ENCODE data around the gene ZNF532.

DNA sequence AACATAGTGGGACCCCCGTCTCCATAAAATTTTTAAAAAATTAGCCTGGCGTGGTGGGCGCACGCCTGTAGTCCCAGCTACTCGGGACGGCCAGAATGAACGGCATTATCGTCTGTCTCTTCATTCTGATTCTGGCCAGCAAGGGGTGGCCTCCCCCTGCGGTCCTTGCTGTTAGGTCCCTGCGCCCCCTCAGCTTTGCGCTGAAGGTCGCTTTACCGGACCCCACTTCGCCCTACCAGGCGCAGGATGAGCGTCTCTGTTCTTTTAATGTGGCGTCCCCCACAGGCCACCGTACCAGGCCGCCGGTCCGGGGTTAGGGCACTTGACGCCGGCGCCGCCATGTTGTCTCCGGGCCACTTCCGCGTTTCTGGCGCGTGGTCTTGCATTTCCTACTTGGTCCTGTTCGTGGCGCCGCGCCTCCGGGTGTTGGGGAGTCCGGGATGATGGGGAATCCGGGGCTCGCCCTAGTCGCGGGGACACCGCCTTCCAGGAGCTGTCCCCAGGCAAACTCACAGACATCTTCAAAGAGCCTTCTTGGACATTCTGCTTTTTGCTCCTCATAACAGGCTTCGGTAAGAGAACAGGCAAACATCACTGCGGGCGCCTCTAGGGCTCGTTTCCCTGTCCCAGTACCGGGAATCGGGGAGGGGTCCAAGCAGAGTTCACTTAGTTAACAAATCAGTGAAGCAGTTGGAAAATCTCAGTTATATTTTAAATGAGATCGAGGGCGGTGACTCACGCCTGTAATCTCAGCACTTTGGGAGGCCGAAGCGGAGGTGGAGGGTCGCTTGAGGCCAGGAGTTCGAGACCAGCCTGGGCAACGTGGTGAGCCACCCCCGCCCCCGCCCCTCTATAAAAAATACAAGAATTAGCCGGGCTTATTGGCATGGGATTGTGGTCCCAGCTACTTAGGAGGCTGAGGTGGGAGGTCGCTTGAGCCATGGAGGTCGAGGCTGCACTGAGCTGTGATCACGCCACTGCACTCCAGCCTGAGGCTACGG, 8.6 kb upstream of the NARS1 start:
- RRBS, result 1% methylated on average over 17 of the region's 62 CpGs

GRCh38 chr18:57744216-57744933, 58.7 kb downstream of the ATP8B1 start:
- RRBS, result no CpG with 5 or more reads among the region's 6 CpGs

DNA sequence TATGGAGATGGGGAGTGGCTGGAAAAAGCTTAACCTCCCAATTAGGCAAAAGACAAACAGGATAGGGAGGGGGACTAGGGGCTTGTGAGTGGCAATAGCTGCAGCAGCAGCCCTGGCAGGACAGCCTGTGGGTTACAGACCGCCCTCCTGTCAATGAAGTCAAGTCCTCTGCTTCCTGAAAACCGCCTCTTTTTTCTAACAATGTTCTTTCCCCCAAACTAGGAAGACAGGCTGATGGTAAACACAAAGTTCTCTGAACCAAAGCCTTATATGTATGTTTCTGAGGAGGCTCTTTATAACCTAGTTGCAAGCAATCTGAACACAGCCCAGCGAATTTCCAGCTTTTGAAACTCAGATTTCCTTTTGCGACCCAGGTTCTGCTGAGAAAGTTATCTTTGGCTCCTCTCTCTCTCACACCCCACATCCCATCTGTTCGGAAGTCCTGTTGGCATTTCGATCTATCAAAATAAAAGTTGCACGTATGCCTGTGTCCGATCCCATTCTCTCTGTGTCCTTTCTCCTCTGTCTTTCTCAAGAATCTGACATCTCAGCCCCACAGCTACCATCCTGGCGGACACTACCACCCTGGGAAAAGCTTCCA, 10.2 kb downstream of the ATP8B1 start:
- RRBS, result no CpG with 5 or more reads among the region's 9 CpGs

GRCh38 chr18:57793397-57794275, 9.5 kb downstream of the ATP8B1 start:
- RRBS, result no CpG with 5 or more reads among the region's 5 CpGs

DNA sequence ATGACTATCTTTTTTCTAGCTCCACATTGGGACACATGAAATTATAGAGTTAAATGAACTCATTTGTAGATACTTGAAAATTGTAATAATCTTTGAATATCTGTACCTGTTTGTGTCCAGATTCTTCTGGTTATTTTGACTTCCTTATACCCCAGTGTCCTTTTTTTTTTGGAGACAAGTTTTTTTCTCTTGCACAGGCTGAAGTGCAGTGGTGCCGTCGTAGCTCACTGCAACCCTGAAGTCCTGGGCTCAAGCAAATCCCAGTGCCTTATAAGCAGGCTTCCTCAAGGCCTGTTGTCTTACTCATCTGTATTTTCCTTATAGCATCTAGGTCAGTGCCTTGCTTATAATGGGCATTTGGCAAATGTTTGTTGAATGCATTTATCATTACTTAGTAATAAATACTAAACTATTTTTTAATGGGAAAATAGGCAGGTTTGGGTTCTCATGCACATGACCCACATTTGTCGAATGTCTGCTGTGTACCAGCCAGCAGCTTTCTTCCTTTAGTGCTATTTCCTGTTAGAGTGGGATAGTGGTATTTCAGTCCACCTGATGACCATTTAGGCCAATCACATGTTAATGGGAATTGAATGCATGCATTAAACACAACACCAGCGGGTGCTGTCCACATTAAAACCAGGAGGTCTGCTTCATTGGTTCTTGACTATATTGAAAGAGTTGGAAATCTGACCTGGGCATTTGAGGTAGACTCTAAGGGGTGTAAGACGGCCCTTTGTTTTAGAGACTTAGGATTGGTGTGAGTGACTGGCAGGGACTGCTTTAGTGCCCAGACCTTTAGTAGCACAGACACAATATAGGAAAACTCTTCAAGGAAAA, 55.2 kb downstream of the NEDD4L start:
- RRBS, result no CpG with 5 or more reads among the region's 5 CpGs

DNA sequence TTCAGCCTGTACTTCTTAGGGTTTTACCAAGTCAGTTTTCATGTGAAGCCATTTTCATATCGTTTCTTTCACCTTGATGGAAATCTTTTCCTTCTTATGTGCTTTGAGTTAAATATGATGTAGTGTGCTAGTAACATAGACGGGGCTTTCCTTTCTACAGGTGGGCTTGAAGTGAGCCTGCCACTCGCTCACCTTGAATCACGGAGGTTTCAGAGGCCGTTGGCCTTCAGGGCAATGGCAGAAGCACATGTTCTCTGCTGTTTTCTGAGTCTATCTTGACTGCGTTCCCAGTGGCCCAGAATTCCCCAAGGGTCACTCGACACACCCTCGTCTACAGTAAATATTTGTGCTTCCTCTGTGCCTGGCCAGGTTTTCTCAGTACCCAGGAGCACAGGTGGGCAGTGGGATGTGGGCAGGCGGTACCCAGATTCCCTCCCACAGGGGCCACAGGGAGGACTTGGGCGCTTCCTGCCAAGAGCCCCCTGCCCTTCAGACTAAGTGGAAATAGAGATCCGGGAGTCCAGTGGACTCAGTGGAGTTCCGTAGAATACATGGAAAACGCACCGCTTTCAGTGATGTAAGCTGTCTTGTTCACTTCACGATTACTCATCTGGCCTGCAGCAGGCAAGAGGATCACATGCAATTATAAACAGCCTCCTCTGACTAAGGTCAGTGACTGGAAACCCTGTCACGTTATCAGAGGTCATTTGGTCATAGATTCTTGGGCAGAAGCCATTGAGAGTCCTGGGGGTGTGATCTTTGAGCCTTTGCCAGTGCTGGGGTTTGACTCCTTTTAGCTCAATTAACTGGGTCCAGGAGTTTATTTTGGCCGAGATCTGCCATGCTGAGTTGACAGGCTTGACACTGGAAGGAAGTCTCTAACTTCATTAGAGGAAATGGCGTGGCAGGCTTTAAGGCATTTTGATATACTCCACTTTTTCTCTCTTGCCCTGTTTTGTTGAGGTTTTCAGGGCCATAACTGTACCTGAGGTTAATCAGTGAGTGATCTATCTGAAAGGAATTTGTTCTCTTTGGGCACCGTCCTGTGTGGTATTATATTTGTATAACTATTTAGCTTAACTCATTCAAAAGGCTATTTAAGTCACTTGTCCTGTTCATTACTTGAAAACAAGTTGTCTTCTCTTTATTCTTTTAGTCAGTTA, 179.9 kb downstream of the NEDD4L start:
- RRBS, result no CpG with 5 or more reads among the region's 19 CpGs

GRCh38 chr18:58234896-58235502, 191.0 kb downstream of the NEDD4L start:
- RRBS, result no CpG with 5 or more reads among the region's 13 CpGs

- RRBS, result 82% methylated on average over 6 of the region's 16 CpGs
Measured at GRCh38 chr18:58385329-58385895, 243.5 kb downstream of the ALPK2 start.

DNA sequence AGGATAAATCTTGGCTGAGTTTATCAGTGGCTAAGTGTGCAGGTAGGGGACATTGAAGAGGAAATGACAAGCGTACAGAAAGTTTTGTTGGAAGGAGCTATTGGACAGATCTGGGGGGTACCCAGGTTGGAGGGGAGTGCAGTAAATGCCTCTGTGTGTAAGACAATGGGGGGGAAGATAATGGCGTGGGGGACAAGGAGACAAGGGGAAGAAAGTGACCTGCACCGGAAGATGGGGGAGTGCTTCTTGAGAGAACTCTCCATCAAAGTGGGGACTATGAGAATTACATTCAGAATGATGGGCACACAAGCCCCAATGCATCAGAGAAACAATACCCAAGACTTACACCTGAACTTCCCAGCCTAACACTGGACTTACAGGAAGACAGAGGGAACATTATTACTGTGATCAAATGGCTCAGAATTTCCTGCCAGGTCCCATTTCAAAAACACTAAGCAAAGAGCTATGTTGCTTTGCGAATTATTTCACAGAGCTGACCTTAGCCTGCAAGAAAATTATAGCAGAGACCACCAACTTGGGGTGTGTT, 189.9 kb downstream of the ALPK2 start:
- RRBS, result no CpG with 5 or more reads among the region's 4 CpGs

DNA sequence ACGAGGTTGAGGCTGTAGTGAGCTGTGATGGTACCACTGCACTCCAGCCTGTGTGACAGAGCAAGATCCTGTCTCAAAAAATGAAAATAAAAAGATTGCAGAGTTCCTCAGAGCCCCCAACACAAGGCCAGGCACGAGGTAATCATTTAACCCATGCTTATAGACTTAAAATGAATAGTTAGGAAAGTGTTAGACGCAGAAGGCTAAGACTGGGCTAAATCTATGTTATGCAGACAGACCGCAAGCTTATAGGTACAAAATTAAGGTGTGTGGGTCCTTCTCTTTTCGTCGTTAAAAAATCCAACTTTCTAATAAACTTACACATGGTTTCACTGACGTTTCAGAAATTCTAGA, 177.3 kb downstream of the ALPK2 start:
- RRBS, result no CpG with 5 or more reads among the region's 7 CpGs

GRCh38 chr18:58454224-58455471, 174.2 kb downstream of the ALPK2 start:
- RRBS, result no CpG with 5 or more reads among the region's 11 CpGs

DNA sequence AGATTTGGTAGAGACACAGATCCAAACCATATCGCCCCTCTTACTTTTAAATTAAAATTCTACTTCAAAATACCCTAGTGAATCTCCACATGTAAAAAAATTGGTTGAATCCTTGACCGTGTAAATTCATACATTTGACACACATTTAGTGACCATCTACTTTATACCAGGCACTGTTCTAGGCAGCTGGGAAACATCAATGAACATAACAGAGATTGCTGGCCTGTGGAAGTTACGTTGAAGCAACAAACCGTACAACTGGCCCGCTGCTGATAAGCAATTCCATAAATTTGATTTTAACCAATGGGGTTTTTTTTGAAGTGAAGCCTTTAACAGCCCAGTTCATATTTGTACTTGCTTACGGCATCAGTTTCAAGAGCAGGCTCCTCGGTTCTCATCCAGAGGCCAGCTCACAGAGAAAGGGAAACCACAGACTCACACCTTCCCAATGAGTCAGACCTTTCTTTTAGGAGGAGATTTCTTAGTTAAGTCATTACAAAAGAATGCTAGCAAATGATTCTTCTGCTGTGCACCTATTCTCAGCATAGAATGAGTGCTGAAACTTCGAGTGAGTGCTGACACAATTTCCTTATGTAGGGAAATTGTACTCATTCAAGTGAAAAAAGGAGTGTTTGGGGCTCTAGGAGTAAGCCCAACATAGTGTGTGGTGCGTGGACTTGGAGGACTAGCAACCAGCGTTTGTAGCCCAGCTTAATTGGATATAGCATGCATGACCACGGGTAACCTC, 87.3 kb downstream of the ALPK2 start:
- RRBS, result no CpG with 5 or more reads among the region's 11 CpGs

DNA sequence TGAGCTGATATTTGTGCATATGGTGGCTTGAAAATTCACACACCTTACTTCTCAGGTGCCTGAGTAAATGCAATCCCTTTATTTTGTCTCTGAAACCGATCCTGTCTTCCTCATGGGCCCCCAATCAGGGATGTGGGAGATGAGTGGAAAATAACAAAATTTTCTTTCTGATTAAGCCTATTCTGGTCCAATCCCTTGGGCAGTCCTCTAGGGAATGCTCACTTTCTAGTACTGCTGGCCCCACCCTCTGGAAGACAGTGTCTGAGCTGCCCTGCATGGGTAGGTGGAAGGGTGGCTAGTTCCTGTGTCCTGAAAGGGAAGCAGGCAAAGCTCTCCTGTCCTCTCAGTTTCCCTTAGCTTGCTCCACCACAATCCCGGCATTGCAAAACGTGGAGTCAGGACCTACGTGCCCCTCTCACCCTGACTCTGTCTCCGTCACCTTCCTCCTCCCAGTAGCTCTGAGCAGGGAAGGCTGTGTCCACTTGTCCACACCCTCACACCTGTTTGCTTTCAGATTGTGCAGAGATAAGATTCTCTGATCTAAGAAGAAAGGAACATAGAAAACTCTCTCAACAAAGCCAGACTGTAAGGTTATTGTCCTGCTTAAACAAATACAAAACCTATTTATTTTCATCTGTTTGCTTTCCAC, 79.2 kb downstream of the ALPK2 start:
- RRBS, result no CpG with 5 or more reads among the region's 5 CpGs

DNA sequence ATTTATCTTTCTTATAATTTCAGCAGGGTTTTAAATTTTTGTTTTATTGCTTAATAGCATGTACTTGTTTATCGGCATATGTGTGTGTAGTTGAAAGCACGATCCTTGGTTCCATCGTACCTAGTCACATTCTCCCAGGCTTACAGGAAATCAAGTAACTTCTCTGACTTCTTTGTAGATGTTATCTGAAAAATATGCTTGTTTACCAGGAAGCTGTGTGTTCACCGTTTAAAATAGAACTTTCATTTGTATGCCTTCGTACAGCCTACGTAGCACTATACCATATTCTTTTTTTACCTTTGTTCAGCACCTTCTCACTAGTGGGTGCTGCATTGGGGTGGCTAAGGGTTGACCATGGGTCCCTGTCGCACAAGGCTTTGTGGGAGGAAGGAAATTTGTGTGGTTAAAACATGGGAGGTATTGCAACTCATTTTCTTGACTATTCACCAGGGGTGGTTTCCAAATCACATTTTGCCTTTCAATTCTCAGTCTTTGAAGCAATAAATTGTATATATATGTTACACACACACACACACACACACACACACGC, 16.6 kb downstream of the MALT1 start:
- RRBS, result no CpG with 5 or more reads among the region's 8 CpGs

- RRBS, result no CpG with 5 or more reads among the region's 7 CpGs
Measured at GRCh38 chr18:58864289-58864569, 448 bp upstream of the ZNF532 start.

DNA sequence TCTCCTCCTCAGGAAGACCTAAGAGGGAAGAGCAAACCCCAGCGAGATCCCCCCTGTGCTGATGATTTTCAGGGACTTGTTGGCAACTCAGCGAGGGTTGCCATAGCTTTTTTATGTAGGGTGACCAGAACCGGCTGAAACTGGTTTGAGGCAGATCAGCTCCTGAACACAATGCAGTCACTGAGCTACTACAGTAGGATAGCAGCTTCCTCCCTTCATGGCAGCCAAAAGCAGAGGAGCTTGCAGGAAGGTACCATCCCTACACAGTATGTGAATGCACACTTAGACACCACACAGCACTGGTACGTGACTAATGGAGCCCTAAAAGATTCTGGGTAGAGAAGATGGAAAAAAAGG, at the start of gene ZNF532:
TSS of gene ZNF532 (plus strand) at position 193 of the 357 bp plus-strand sequence.
- RRBS, result no CpG with 5 or more reads among the region's 4 CpGs

- RRBS, result no CpG with 5 or more reads among the region's 3 CpGs
Measured at GRCh38 chr18:58990699-58991012, 126.0 kb downstream of the ZNF532 start.

DNA sequence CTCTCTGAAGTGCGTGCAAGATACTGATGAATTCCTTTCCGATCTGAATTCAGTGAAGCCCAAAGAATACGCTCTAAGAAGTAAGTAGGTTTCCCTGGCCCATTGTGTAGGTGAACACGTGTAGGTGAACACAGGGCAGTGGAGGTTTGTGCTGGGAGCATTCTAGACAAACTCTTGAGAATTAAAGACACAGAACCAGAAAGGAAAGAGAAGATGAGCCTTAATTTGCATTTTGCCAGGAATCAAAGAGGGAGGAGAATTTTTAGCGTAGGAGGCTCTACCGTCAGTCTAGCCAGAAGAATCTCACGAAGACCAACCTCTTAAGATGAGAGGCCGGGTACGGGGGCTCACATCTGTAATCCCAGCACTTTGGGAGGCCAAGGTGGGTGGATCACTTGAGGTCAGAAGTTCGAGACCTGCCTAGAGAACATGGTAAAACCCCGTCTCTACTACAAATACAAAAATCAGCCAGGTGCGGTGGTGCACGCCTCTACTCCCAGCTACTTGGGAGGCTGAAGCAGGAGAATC, 132.2 kb downstream of the ZNF532 start:
- RRBS, result no CpG with 5 or more reads among the region's 13 CpGs

- RRBS, result no CpG with 5 or more reads among the region's 7 CpGs
Measured at GRCh38 chr18:59024758-59025485, 114.8 kb upstream of the SEC11C start.